Occipital lobe (tissue), 2 donors: ENCODE results near the genes ACTR10, DAAM1, CCDC175 and RTN1.

DNA sequence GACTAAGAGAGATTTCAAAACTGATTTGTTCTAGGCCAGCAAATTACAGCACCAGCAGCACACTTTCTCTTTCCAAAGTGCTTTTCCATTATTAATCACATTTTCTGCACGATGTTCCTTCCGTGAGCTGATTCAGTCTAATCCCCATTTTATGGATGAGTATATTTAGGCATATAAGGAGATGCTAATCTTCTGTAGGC is 163.3 kb downstream of the SLC35F4 start:
- RAMPAGE, long total RNA, result no peak

GRCh38 chr14:57982681-57983250 is 116.9 kb upstream of the SLC35F4 start:
- RAMPAGE, long total RNA, result no peak

GRCh38 chr14:58199570-58200815 is at the start of gene ACTR10:
Gene ACTR10 (plus strand): TSS chr14:58200149.
- RAMPAGE, long total RNA, result start-site peak on the plus strand at chr14:58200127-58200202, 2,477 and 2,488 reads in 2 replicates

- RAMPAGE, long total RNA, result no peak
Measured at GRCh38 chr14:58271379-58272539, 26.6 kb upstream of the ARID4A start.

DNA sequence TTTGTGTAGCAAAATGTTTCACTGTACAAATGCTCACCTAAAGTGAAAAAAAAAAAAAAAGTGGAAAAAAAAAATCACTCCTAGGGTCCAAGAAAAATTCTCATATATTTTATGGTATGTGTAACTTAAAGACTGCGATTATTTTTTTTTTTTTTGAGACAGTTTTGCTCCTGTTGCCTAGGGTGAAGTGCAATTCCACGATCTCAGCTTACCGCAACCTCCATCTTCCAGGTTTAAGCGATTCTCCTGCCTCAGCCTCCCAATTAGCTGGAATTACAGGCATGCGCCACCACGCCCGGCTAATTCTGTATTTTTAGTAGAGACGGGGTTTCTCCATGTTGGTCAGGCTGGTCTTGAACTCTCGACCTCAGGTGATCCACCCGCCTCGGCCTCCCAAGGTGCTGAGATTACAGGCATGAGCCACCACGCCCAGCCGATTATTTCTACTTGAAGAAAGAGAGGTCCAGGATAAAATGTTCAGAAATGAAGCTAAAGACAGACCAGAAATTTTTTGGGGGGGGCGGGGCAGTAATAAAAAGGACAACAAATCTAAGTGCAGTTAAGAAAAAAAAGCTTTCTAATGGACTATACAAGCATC is 5.2 kb upstream of the ARID4A start:
- RAMPAGE, long total RNA, result no peak

- RAMPAGE, long total RNA, result no peak
Measured at GRCh38 chr14:58459827-58460114, 32.3 kb downstream of the KIAA0586 start.

DNA sequence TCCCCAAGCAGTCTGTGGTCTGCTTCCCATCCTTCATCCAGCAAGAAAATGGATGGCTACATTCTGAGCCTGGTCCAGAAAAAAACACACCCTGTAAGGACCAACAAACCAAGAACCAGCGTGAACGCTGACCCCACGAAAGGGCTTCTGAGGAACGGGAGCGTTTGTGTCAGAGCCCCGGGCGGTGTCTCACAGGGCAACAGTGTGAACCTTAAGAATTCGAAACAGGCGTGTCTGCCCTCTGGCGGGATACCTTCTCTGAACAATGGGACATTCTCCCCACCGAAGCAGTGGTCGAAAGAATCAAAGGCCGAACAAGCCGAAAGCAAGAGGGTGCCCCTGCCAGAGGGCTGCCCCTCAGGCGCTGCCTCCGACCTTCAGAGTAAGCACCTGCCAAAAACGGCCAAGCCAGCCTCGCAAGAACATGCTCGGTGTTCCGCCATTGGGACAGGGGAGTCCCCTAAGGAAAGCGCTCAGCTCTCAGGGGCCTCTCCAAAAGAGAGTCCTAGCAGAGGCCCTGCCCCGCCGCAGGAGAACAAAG is 7.9 kb downstream of the DACT1 start:
- RAMPAGE, long total RNA, result no peak

GRCh38 chr14:58779411-58779854 is 141.7 kb downstream of the DACT1 start:
- RAMPAGE, long total RNA, result no peak

- RAMPAGE, long total RNA, result start-site peak on the plus strand at chr14:59188662-59188752, 2,797 and 1,388 reads in 2 replicates
Measured at GRCh38 chr14:59188581-59189291, at the start of gene DAAM1. Gene DAAM1 (plus strand): TSS chr14:59188667.

GRCh38 chr14:59189292-59189810 is 884 bp downstream of the DAAM1 start:
- RAMPAGE, long total RNA, result no peak

- RAMPAGE, long total RNA, result no peak
Measured at GRCh38 chr14:59483620-59484236, 480 bp downstream of the L3HYPDH start.

- RAMPAGE, long total RNA, result no peak
Measured at GRCh38 chr14:59576133-59576936, at the start of gene CCDC175. Gene CCDC175 (minus strand): TSS chr14:59576812.

- RAMPAGE, long total RNA, result no peak
Measured at GRCh38 chr14:59870208-59871297, at the start of gene RTN1. Gene RTN1 (minus strand): TSS chr14:59870776.

GRCh38 chr14:60194844-60195296 is 29.7 kb upstream of the DHRS7 start:
- RAMPAGE, long total RNA, result no peak

- RAMPAGE, long total RNA, result no peak
Measured at GRCh38 chr14:60641347-60641718, 7.9 kb downstream of the SIX1 start.

- RAMPAGE, long total RNA, result no peak
Measured at GRCh38 chr14:60642069-60642879, 7.0 kb downstream of the SIX1 start.

GRCh38 chr14:60643498-60643840 is 5.8 kb downstream of the SIX1 start:
- RAMPAGE, long total RNA, result no peak

- RAMPAGE, long total RNA, result no peak
Measured at GRCh38 chr14:60643841-60644136, 5.5 kb downstream of the SIX1 start.

GRCh38 chr14:60646930-60647543 is 2.2 kb downstream of the SIX1 start:
- RAMPAGE, long total RNA, result no peak

GRCh38 chr14:60647927-60649320 is 853 bp downstream of the SIX1 start:
- RAMPAGE, long total RNA, result no peak